Measurements from ENCODE around the gene MAGI3.

GRCh38 chr1:112512853-112513716 is 4.3 kb downstream of the WNT2B start:
- PRO-cap = no peak

- PRO-cap = no peak
Observed at GRCh38 chr1:112620240-112620596, 586 bp downstream of the CAPZA1 start.

DNA sequence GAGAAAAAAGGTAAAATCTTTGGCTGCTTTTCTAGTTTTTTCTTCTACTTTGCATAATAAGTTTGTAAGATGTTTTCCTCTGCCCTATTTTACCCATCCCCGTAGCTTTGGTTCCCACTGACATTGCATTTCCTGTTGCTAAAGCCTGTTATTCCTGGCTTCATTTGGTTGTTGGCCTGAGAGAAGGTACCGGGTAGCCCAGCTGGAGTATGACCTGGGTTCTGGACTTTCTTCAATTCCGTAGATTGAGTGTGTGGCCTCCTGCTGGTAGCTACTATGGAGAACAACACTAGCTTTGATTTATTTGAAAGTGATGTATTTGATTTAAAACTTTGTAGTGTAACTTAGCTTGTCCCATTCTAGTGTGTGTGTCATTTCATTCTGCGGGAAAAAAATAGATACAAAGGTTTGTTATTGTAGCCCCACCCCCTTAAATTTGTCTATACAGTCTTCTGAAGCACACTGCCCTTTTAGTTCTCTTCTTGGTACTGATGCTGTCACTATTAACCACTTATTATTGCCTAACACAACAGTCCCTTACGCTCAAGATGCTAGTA is 860 bp upstream of the MOV10 start:
- PRO-cap = no peak

GRCh38 chr1:112997748-112998351 is 41.9 kb upstream of the SLC16A1 start:
- PRO-cap = no peak

DNA sequence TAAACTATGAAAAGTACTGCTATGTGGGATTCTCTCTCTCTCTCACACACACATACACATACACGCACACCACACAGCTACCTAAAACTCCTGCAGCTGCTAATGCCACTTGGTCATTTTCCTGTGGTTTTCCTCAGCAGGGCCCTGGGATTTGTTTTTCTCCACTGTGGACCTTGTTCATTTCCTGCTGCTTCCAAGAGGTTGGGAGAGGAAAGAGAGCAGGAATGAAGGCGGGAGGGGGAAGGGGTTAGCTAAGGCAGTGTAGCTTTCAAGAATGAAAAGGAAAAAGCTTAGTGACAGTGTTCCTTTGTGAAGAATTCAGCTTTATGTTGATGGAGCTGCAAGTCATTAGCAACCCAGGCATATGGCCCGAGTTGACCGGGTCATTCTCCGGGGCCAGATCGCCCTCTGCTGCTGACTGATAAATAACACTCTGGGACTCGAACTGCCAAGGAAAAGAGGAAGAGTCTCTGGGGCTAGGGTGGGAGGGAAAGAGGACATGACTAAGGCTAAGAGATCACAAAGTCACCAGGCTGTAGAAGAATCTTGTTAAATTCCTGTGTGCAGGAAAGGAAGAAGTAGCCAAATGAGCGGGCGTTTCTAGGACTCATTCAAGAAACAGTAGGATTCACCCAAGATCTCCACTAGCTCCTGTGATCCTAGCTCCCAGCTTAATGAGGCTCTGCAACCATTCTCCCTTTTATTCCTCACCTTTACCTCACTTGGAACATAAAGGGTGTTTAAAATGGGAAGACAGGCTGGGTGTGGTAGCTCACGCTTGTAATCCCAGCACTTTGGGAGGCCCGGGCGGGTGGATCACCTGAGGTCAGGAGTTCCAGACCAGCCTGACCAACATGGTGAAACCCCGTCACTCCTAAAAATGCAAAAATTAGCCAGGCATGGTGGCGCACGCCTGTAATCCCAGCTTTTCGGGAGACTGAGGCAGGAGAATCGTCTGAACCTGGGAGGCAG is 30.3 kb upstream of the LRIG2 start:
- PRO-cap = bidirectional peak, plus-strand start at position 351 of the sequence, minus-strand start at position 217 of the sequence

GRCh38 chr1:113390362-113390912 is at the start of gene MAGI3:
Gene MAGI3, plus strand, starts transcription at chr1:113390515.
- PRO-cap = bidirectional peak, plus-strand start at chr1:113390515, minus-strand start at chr1:113390003; bidirectional peak, plus-strand start at chr1:113390783, minus-strand start at chr1:113390655

DNA sequence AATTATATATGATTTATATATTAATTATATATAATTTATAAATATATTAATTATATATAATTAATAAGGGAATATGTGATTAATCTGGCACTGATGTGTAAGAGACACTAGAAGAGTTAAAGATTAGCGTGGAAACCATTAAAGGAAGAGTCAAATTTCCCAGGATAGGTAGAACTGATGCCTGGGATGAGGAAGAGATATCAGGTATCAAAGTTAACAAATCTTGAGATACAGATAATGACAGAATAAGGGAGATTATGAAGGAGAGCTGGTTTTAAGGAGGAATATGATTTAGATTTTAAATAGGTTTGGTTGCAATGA is 26.1 kb downstream of the MAGI3 start:
- PRO-cap = no peak

DNA sequence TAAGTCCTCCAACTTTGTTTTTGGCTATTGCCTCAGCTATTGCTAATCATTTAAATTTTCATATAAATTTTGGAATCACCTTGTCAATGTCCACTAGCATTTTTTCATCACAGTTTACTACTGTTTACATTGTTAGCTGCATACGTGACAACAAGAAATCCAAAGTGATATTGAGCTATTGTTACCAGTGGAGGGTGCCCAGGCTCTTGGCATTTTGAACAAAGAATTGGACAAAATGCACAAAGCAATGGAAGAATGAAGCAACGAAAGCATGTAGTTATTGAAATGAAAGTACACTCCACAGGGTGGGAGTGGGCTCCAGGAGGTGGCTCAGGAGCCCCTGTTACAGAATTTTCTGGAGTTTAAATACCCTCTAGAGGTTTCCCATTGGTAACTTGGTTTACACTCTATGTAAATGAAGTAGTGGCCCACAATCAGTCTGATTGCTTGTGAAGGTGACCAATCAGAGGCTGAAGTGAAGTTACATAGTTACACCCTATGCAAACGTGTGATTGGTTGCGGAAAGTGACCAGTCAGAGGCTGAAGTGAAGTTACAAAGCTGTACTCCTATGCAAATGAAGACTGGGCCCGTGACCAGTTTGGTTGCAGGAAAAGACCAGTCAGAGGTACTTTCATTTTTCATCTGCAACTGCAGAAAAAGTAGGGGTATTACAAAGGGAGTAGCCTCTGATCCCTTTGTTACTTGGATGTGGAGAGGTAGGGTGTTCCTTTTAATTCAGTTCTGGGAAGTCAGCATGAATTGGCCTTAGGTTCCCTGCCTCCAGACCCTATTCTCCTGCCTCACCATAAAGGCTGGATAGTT is 39.0 kb downstream of the MAGI3 start:
- PRO-cap = no peak

DNA sequence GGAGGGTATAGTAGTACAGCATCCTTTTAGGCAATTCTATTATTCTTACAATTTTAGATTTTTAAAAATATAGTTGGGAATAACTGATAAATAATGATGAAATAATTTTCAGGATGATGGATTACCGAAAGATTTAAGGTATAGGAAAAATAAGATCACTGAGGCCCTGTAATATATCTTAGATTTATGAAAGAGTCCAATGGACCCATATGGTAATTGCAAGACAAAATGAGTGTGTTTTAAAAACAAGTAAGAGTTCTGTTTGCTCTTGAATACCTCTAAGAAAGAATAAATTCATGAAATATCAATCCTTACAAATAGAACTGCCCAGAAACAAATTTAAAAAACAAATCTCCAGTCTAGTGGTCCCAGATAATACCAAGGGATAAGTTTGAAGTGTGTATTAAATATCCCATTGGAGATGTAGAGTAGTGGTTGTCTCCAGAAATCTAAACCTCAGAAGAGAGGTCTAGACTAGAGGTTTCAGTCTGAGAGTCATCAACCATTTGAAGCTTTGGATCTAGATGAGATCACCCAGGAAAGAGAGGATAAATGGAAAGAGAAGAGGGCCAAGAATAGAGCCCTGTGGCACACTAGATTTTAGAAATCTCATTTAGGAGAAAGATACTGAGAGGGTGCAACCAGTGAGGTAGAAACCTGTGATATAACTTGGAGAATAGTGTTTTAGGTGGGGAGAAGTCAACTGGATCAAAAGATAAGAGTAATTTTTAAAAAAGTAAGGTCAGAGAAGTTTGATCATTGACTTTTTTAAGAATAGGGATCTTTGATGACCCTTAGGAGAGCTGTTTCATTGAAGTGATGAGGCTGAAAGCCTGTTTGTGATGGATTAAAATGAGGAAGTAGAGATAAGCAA is 72.7 kb downstream of the MAGI3 start:
- PRO-cap = no peak

DNA sequence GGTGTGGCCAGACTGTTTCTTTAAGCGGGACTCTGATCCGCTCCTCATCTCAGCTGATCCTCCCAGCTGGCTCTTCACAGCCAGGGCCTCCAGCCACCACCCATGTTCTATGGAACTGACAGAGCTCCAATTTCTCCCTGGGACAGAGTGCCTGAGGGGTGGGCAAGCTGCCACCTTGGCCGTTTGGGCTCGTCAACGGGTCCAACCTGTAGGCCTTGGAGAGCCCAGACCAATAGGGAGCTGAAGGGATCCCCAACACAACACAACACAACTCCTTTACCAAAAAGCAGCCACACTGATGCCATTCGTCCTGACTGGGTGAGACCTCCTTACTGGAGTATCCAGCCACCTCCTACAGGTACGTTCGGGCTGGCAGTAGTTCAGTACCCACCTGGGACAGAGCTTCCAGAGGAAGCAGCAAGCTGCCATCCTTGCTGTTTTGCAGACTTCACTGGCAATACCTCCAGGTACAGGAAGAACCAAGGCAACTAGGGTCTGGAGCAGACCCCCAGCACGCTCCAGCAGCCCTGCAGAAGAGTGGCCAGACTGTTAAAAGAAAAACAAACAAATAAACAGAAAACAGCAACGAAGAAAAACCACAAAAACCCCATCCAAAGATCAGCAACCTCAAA is 167.2 kb downstream of the MAGI3 start:
- PRO-cap = no peak

GRCh38 chr1:113587834-113588505 is 171.3 kb downstream of the PHTF1 start:
- PRO-cap = no peak

DNA sequence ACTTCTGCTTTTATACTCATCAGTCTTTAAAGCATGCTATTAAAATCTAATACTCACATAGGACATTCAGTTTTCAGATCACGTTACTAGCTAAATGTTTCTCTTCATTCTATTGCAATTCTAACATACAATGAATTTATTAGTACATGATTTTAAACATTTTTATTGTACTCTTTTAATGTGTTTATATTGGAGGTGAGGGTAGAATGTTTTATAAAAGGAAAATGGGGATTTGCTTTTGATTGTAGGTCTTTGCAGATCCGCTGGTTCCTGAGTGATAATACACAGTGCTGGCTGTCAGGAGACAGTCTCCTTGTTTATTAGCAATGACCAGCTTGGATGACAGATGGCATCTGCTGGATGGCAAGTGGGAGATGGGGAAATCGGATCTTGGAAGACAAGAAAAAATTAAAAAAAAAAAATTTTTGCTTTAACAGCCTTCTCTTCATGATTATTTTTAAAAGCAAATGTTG is 4.3 kb upstream of the PHTF1 start:
- PRO-cap = no peak

DNA sequence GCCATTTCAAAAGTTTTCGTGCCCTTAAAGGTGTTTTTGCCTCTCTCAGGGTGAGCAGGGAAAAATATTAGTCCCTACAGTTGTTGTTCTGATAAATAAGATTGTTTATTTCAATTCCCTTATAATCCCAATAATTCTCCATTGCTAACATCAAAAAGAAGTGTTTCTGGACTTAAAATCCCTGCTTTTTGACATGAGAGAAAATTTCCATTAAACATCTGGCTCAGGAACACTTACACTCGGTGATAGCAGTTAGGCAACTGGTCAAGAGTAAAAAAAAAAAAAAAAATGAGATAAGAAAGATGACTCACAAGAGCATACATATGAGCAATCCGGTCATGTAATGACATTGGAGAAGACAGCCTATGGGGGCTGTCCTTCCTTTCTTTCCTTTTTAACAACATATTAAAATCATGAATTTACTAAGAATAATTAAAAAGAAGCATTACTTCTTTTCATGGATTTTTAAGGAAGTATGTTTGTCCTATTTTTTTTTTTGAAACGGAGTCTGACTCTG is 7.6 kb downstream of the RSBN1 start:
- PRO-cap = no peak

DNA sequence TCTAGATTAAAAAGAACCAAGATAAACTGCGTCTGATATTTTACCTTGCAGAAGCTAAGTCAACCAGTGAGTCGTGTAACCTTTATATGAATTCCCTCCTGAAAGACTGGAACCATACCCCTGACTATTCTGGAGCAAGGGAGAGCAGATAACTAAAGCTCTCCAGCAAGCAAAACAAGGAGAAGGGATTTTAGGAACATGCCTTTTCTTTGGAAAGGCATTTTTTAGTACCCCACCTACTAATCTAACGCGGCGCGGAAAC is 1.2 kb downstream of the RSBN1 start:
- PRO-cap = no peak

GRCh38 chr1:113811443-113812352 is 578 bp downstream of the RSBN1 start:
- PRO-cap = bidirectional peak, plus-strand start at chr1:113812026, minus-strand start at chr1:113811768; bidirectional peak, plus-strand start at chr1:113812663, minus-strand start at chr1:113812262

- PRO-cap = no peak
Observed at GRCh38 chr1:113912395-113913502, 7.6 kb downstream of the DCLRE1B start.

DNA sequence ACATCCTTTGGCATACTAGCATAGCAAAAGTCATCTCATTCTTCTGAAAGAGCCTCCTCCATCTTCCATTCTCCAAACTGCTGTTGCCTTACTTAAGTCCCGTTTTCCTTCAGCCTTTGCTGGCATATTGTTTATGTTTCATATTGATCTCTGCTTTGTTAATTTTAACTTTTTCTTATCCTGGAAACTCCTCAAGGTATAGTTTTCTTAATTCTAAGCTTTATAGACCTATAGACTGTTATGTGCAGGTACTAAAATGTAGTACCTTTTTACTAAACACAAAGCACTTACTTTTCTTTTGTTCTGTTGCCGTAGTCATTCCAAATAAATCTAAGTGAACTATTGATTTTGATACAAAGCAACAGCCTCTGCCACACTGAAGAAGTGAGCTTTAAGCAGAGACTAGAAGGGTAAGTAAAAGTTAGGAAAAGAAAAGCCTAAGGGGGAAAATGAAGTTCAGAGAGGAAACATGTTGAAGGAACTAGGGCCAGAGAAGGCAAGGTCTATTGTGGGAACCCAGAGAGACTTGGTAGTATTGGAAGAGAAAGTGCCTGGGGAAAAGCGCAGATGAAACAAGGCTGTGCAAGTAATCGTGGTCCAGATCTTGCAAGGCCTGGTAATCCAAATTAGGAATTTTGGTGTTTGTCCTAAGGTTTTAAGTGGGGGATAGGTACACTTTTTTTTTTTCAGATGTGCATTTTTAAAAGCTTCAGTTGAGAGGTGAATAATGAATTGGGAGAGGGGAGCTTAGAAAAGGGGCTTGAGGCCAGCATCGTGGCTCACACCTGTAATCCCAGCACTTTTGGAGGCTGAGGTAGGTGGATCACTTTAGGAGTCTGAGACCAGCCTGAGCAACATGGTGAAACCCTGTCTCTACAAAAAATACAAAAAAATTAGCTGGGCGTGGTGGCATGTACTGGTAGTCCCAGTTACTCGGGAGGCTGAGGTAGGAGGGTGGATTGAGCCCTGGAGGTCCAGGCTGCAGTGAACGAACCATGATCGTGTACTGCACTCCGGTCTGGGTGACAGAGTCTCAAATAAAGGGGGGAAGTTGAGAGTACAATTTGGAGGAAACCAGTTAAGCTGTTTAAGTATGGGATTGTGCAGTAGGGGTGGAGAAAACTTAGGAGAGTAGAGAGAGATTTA is 4.1 kb downstream of the HIPK1 start:
- PRO-cap = no peak

- PRO-cap = unidirectional peak, plus-strand start at chr1:114345925; bidirectional peak, plus-strand start at chr1:114346363, minus-strand start at chr1:114346389; bidirectional peak, plus-strand start at chr1:114346775, minus-strand start at chr1:114346600
Observed at GRCh38 chr1:114345779-114346845, 164.9 kb downstream of the TRIM33 start.

- PRO-cap = no peak
Observed at GRCh38 chr1:114395284-114396272, 115.4 kb downstream of the TRIM33 start.

DNA sequence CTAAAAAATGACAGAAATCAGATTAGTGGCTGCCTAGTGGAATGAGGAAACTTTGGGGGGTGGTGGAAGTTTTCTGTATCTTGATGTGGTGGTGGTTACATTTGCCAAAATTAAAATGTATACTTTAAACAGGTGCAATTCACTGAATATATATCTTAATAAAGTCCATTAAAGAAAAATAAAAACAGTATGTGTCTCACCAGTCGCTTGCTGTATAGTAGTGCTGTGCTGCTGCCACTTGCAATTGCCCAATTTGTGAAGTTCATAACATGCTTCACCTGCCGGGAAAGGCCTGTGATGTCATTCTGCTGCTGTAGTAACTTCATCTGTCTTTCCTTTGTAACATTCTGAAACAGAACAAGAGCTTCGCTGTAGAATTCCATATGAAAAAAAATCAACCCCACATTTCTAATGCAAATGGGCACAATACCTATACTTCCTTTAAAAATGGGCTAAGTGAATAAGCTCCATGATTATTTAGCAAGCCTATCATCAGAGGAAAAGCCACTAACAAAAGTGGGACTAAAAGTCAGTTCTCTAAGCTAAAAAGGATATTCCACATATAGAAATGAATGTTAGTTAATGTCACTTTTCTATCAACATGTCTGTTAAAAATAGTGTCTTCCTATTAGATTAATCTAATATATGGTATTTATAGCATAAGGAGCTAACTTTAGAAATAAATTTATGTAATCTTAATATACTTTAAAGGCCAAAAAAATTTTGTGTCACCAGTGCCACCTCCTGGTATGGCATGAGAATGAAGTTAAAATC is 83.3 kb downstream of the TRIM33 start:
- PRO-cap = no peak

Measured in neural crest cell (in vitro differentiated cells).